Parietal lobe (tissue), 2 donors: ENCODE data around the genes MYRF and ASRGL1.

- RAMPAGE, long total RNA: no peak
Measured at GRCh38 chr11:61752228-61752867, at the start of gene MYRF. MYRF (plus strand) TSS chr11:61752636.

GRCh38 chr11:61890565-61890788 is 868 bp downstream of the FADS3 start:
- RAMPAGE, long total RNA: no peak

GRCh38 chr11:61898881-61899725 is 7.8 kb upstream of the FADS3 start:
- RAMPAGE, long total RNA: no peak

- RAMPAGE, long total RNA: no peak
Measured at GRCh38 chr11:61959366-61960079, 7.9 kb downstream of the FTH1 start.

- RAMPAGE, long total RNA: no peak
Measured at GRCh38 chr11:61968598-61969405, 1.4 kb upstream of the FTH1 start.

GRCh38 chr11:62033625-62034081 is 66.2 kb upstream of the FTH1 start:
- RAMPAGE, long total RNA: no peak

- RAMPAGE, long total RNA: no peak
Measured at GRCh38 chr11:62112541-62112975, 11.3 kb upstream of the INCENP start.

DNA sequence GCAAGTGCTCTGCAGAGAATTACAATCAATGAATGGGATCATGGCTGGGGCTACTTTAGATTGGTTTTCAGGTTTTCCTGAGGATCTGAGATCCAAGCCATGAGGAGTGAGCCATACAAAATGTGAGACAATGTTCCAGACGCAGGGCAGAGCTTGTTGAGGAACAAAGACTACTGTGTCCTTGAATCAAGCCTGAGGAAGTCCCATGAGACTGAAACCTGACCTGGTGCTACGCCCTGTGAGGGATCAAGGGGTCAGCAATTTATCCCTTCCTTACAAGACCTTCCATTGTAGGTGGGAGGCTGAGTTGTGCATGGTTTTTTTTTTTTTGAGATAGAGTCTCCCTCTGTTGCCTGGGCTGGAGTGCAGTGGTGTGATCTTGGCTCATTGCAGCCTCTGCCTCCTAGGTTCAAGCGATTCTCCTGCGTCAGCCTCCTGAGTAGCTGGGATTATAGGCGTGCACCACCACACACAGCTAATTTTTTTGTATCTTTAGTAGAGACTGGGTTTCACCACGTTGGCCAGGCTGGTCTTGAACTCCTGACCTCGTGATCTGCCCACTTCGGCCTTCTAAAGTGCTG is 2.2 kb downstream of the INCENP start:
- RAMPAGE, long total RNA: no peak

GRCh38 chr11:62146450-62146951 is 22.7 kb downstream of the INCENP start:
- RAMPAGE, long total RNA: no peak

DNA sequence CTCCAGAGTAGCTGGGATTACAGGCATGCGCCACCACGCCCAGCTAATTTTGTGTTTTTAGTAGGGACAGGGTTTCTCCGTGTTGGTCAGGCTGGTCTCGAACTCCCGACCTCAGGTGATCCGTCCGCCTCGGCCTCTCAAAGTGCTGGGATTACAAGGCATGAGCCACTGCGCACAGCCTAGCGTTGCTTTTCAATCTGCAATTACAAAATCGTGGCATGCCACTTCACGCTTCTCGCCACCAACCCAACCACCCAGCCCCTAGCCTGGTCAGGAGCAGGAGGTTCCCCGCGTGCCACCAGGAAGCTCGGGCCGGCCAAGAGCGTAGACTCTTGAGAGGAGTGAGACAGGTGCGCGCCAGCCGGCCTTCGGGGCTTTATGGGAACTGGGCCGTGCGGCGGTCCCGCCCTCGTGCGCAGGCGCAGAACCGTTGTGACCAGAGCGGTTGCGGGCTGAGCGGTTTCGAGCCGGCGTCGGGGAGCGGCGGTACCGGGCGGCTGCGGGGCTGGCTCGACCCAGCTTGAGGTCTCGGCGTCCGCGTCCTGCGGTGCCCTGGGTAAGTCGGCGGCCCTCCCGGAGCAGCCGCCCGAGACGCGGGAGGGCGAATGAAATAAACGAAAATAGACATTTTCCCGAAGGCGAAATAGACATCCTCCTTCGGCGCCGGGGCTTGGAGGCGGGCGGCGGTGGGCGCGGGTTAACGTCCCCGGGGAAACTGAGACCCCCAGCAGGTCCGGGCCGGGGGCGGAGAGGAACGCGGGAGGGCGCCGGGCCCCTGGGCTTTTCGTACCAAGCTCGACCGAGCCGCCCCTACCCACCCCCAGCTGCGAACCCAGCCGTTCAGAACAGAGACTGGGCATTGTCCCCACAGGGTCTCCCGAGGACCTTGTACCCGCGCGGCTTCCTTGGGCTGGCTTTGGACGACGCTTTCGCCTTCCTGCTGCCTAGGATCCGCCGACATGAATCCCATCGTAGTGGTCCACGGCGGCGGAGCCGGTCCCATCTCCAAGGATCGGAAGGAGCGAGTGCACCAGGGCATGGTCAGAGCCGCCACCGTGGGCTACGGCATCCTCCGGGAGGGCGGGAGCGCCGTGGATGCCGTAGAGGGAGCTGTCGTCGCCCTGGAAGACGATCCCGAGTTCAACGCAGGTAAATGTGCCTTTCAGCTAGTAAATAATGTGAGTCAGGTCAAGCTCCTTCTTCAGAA is at the start of gene ASRGL1:
Gene ASRGL1, plus strand, starts transcription at position 430 of the 1,207 bp plus-strand sequence.
- RAMPAGE, long total RNA: no peak

DNA sequence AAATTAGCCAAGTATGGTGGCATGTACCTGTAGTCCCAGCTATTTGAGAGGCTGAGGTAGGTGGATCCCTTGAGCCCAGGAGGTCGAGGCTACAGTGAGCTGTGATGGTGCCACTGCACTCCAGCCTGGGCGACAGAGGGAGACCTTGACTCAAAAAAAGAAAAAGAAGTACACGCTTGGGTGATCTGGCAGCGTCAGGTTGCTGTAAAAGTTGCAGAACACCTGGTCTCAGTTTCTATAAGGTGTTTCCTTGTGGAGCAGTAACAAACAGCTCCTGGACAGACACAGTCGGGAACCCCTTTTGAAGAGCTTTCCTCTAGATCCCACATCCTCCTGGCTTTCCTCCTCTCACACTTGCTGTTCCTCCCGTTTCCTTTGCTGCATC is 45.8 kb downstream of the SCGB1A1 start:
- RAMPAGE, long total RNA: no peak

DNA sequence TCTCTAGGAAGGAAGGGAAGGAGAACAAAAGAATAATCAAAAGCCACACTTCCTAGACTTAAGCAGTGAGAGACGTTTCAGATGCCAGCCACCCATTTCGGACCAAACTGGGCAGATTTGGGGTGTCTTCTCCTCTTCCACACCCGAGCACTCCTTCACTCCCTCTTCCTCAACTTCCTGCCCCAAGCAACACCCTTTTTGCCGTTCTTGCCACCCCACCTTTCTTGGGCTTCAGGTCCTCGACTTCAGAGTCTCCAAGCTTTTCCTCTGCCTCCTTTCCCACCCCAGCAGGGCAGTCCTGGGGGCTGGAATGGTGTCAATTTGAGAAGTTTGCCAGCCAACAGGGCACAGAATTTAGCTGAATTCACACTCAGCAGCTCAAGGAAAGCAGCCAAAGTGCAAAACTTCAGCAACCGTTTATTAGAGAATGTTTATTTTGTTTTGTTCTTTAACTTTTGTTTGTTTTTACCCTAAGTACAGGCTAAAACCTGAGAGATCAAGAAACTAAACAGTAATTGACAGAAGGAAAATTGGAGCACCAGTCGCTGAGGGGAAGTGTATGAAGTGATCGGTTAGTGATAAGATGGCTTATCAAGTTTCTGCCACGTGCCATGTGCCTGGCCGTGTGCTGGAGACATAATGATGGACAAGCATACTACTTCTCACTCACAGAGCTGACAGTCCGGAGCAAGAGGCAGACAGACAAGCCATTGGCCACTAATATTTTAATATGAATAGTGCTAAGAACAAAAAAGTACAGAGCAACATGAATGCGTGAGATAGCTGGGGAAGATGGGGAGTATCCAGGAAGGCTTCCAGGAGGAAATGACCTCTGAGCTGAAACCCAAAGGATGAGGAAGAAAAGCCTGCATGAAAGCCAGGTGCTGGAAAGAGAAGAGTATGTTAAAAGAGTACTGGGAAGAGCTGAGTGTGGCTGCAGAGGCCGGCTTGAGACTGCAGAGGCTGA is 44.4 kb downstream of the AHNAK start:
- RAMPAGE, long total RNA: no peak

DNA sequence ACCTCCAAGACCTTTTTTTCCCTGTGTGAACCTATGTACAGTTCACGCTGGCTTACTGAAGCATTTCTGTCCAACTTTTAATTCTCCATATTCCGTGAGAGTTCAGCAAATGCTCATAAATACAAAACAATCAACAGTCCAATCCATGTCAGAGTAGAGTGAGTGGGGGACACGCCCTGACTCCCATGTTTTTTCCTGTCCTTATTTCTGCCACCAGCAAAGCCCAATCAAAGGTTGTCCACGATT is 43.7 kb downstream of the AHNAK start:
- RAMPAGE, long total RNA: no peak

GRCh38 chr11:62544306-62545489 is 1.9 kb downstream of the AHNAK start:
- RAMPAGE, long total RNA: no peak

GRCh38 chr11:62592737-62592984 is 1.3 kb upstream of the TUT1 start:
- RAMPAGE, long total RNA: no peak

- RAMPAGE, long total RNA: no peak
Measured at GRCh38 chr11:62599798-62600536, 1.7 kb downstream of the MTA2 start.

DNA sequence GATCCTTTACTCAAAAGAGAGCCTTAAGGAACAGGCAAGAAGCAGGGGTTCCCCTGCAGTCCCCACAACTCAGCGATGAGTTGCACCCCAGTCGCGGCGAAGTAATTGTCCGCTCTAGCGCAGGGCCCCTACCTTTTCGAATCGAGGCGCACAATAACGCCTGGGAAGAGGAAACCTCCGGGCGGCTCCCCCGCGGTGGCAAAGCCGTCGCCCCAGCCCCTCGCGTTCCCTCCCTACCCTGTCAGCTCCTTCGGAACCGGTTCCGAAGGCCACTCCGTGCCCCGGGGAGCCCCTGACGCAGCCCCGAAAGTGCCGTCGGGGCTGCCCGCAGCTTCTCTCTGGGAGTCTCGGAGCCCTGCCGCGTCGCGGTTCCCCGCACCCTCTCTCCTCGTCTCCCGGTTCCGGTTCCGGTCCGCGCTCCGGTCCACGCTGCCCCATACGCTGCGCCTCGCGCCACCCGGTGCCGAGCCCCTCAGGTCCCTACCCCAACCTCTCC is 726 bp downstream of the MTA2 start:
- RAMPAGE, long total RNA: no peak

GRCh38 chr11:62602728-62603126 is 1.1 kb upstream of the MTA2 start:
- RAMPAGE, long total RNA: no peak

- RAMPAGE, long total RNA: no peak
Measured at GRCh38 chr11:62645631-62646437, 579 bp downstream of the GANAB start.

GRCh38 chr11:62687563-62688529 is 1.5 kb downstream of the LRRN4CL start:
- RAMPAGE, long total RNA: no peak